Mesangial cell (primary cell): ENCODE measurements around a stretch of chr17.

DNA sequence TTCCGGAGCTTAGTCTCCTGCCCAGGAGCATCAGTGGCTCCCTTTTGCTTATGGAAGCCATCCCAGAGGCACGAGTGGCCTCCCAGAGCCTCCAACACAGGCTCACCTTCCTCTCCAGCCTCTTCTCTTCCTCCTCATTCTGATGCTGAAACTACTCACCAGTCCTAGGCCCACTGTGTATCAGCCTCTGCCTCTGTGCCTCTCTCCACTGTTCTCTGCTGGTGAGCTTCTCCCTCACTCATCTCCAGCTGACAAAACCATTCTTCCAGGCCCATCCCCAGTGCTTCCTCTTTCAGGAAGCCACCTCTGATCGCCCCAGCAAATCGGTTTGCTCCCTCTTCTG lies 28.2 kb downstream of the CASKIN2 start:
- RAMPAGE, long total RNA: no peak

- RAMPAGE, long total RNA: no peak
Measured at GRCh38 chr17:75499509-75500234, 15.7 kb downstream of the CASKIN2 start.

- RAMPAGE, long total RNA: no peak
Measured at GRCh38 chr17:75513816-75514214, 1.5 kb downstream of the CASKIN2 start.

DNA sequence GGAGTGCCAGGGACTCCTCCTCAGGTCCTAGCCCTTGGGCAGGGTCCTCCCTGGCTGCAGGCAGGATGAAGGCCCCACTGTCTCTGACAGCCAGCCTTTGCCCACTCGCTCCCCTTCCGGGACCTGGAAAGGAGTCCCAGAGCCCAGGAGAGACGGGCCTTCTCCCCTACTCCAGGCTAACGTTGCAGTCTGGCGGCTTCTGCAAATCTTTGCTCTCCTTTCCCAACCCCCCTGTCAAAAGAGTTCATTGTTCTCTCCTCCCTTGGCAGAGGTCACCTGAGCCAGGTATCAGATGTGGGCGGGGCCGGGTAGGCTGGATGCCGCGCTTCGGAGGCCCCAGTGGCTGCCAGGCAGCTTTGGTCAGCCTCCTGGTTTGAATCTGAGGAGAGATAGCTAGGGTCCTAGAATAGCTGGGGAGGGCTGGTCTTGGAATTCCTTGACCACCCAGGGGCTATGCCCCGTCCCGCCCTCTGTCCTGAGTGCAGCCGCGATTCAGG lies 24.3 kb downstream of the LLGL2 start:
- RAMPAGE, long total RNA: no peak

DNA sequence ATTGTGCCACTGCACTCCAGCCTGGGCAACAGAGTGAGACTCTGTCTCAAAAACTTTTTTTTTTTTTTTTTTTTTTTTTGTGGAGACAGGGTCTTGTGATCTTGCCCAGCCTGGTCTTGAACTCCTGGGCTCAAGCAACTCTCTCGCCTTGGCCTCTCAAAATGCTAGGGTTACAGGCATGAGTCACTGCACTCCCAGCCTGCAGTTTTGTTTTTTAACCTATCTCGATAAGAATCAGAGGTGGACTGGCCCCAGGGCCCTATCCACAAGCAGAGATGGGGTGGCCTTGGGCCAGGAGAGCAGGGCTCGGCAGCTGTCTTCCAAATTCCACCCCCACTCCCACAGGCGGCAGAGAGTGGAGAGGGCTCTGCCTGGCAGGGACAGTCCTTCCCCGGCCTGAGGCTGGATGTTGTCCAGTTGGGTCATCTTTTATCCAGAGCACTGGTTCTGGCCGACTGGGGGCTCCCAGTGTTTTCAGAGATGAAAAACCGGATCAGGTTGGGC lies 30.6 kb upstream of the MYO15B start:
- RAMPAGE, long total RNA: no peak

GRCh38 chr17:75558339-75558844 lies 29.2 kb upstream of the MYO15B start:
- RAMPAGE, long total RNA: no peak

DNA sequence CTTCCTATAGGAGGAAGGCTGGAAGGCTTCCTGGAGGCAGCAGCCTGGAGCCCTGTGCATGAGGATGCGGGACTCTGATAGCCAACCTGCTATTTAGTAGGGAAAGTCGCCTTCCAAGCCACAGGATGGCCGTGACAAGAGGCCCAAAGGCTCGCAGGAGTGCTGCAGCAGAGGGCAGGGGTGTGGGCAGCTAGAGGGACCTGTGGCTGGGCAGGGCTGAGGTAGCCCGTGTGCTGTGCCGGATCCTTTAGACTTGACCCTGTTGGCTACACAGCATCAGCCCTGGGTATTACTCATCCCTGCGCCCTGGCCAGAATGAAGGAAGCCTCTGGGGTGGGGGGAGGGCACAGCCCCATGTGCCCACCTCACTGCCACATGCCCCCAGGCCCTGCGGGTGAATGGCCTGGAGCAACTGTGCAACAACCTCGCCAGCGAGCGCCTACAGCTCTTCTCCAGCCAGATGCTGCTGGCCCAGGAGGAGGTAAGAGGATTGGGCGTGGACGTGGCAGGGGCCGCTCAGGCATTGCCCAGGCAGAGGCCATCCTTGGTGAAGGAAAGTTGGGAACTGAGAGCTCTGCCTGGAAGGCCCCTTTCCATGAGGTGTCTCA lies 8.6 kb downstream of the MYO15B start:
- RAMPAGE, long total RNA: no peak

DNA sequence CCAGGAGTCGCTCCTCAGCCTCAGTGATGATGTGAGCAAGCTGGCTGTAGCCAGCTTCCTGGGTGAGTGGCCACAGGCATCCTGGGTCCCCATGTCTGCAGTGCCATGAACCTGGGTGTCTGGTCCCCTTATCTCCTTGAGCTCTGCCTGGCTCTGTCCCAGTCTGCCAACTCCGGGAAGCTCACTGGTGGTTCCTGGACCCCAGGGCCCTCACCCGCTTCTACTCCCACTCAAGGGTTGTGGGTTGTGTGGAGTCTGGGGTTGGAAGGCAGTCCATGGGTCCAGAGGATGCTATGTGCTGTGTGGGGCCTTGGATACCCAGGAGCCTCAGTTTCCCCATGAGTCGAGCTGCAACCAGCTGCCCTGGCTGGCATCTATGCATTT lies 11.7 kb upstream of the SMIM5 start:
- RAMPAGE, long total RNA: no peak

GRCh38 chr17:75666796-75666967 lies 272 bp downstream of the RECQL5 start:
- RAMPAGE, long total RNA: no peak

- RAMPAGE, long total RNA: no peak
Measured at GRCh38 chr17:75692411-75693036, 25.4 kb downstream of the SAP30BP start.

DNA sequence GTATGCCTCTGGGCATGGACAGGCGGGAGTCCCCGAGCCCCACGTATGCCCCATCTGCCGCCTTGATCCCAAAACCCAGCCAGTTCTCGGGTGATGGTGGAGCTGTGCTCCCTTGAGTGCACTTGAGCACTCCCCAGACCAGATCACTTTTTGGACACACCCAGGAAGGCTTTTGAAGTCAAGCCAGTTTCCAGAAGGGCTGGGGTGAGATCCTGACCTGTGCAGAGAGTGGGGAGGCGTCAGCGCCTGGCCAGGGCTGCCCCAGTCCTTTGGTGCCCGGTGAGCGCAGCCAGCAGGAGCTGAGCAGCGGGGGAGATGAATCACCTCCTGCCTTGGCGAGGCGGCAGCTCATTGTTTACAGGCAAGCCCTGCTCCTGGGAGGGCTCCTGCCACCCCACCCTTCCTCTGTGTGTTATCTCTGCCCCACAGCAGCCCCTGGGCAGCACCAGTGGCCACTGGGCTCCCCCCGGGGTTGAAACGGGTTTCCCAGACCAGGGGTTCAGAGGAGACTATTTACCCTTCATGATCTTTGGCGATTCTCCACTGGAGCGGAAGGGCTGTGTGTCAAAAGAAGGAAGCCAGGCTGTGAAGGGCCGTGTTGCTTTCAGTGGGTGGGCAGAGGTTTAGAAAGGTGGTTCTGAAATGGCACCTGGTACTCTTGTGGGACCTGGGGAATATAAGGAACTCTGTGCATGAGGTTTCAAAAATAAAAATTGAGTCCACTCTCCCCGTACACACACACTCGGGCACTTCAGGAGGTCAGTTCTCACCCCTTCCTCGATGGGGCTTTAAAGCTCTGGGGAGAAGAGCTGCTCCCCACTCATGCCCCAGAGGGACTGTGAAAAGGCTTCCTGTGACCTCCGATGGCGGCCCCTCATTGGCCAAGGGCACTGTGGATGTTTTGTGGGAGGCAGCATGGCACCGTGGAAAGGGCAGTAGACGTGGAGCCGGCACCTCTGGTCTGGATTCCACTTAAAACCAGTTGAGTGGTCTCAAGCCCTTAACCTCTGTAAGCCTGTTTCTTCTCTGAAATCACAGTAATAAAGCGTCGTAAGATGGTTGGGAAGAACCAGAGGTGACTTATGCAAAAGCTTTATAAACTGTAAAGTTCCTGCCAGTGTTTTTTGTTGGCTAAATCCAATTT lies 13.9 kb upstream of the ITGB4 start:
- RAMPAGE, long total RNA: no peak

DNA sequence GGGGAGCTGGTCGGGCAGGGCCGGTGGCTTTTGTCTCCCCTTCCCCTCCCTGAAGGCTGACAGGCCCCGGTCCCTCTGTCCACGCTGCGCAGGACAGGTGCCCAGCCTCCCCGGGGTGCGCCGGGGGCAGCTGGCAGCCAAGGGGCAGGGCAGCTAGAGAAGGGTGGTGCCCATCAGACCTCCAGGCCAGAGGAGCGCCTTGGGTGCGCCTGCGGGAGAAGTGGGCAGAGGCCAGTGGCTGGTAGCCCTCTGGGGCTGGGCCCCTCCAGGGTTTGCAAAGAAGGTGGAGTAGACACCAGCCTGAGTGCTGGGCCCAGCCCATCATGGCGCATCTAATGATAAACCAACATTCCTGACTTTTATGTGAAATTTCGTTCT lies 375 bp downstream of the ITGB4 start:
- RAMPAGE, long total RNA: no peak

DNA sequence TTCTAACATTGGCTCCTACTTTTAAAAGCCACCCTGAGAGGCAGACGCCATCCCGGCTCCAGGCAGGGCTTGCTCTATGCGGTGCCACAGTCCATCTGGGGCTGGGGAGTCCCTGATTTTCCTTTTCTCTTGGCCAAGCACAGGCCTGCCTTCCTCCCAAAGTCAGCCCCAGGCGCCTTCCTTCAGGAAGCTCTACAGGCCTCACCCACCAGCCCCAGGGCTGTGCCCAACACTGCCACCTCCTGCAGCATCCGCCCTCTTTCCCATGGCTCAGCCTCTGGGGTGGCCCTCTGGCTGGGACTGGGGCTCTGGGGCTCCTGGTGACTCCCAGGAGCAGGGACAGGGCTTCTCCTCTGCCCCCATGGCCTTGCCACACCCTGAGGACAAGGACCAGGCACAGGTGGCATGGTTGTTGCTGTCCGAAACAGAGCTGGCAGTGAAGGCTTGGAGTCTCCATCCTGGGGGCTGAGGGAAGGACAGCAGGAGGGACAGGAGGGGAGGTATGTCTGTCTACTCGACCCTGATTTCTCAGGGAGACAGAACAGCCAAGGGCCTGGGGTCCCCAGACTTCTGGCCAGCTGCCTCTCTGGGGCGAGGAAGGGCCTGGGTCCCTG lies 871 bp downstream of the ITGB4 start:
- RAMPAGE, long total RNA: no peak

GRCh38 chr17:75723152-75723651 lies 1.9 kb downstream of the ITGB4 start:
- RAMPAGE, long total RNA: no peak

DNA sequence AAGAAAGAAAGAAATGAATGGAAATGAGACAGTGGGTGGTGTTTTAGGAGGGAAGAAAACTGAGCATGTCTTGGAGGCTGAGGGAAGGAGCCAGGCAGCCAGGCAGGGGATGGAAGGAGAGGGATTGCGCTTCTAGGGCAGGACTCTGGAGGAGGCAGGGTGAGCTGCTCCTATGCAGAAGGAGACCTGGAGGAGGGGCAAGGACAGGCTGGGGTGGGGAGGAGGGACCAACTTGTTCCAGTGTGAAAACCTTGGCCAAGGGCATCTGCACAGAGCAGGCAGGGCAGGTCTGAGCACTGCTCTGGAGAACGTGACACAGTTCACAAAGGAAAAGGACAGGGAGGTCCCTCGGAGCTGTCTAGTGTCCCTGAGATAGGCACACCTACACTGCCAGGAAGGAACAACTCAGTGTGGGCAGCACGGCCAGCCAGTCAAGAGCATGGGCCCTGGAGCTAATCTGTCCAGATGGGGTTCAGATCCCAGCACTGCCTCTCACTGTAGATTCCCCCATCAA lies 5.5 kb downstream of the GALK1 start:
- RAMPAGE, long total RNA: no peak

DNA sequence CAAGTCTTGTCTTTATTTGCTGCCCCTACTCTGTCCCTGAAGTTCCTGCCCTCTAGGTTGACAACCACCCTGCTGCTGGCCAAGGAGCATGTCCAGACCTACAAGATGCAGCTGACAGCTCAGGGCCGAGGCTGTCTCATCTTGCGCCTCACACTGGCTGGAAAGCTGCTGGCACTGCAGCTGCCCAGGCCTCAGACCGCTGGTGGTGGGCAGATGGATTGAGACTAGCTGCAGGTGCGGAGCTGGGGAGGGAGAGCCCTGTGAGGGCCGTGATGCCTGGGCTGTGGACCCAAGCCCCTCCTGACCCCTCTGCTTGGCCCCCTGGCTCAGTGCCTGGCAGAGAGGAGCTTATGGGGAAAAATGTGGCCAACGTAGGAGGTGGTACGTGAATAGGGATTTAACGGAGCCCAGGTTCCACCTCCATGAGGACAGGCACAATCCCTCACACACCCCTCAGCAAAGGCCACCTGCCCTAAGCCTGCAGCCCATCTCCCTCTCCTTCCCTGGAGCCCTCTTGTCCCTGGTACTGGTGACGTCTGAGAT lies 6.3 kb downstream of the H3-3B start:
- RAMPAGE, long total RNA: no peak

- RAMPAGE, long total RNA: no peak
Measured at GRCh38 chr17:75780011-75780409, 431 bp upstream of the H3-3B start.

- RAMPAGE, long total RNA: no peak
Measured at GRCh38 chr17:75809420-75809798, 24.8 kb downstream of the UNK start.

GRCh38 chr17:75814825-75815470 lies 29.3 kb downstream of the UNC13D start:
- RAMPAGE, long total RNA: no peak

GRCh38 chr17:75824340-75825515 lies 19.5 kb downstream of the UNC13D start:
- RAMPAGE, long total RNA: no peak